ENCODE measurements around the genes SNRPD3 and GRK3.

- RRBS, 2 experiments, result no CpG with 5 or more reads among the region's 17 CpGs
Observed at GRCh38 chr22:23858278-23858719, 624 bp downstream of the SLC2A11 start.

DNA sequence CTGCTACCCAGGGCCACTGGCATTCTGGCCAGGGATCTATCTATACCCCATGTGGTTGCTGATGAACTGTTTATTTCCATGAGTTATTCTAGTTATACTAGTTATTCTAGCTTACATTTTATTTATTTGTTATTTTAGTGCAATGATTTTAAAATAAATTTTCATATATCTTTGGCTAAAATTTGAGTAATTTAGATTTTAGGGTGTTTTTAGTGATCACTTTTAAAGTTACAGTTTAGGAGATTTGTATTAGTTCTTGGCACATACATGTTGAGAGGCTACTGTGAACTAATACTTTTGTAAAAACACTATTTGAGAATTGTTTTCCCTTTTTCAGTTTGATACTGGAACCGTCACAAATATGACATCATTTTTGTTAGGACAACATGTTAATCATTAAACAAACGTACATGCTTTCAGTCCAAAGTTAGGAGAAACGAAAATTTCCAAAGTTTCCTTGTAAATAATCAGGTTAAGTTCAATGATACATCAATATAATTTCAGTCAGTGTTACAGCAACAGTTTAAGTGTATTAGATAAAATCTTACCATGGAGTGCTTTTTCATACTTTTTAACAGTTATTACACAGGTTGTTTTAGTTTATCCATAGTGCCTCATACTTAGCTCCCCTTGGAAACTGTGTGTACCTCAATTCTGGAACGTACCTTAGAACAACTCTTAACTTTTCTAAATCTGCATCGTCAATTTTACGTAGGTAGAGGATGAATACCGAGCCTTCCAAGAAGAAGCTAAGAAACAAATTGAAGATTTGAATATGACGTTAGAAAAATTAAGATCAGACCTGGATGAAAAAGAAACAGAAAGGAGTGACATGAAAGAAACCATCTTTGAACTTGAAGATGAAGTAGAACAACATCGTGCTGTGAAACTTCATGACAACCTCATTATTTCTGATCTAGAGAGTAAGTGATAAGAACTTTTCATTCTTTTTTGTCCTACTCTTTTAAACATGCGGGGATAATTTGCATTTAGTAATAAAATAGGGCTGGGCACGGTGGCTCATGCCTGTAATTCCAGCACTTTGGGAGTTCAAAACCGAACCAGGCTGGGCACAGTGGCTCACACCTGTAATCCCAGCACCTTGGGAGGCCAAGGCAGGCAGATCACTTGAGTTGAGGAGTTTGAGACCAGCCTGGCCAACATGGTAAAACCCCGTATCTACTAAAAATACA, 53.3 kb downstream of the SPECC1L start:
- RRBS, 2 experiments, result no CpG with 5 or more reads among the region's 13 CpGs

GRCh38 chr22:24499546-24500126, 4.5 kb downstream of the UPB1 start:
- RRBS, 2 experiments, result no CpG with 5 or more reads among the region's 5 CpGs

DNA sequence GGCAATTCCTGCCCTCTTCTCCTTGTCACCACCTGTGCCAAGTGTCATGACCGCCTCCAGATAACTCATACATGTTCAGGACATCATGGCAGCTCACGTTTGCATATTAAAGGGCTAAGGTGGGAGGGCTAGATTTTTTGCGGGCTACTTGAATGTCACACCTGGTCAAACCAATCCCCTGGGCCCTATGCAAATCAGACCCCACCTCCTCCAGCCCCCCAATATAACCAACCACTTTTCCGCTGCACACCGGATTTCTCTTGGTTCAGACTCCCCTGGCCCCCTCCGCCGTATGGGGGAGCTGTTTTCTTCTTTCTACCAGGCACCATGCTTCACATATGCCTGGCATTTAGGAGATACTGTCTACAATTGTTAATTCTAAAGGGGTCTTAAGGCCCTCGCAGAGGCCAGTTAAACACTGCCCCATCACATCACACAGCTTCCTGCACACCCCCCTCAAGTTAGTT, 12.6 kb downstream of the UPB1 start:
- RRBS, 2 experiments, result no CpG with 5 or more reads among the region's 8 CpGs

DNA sequence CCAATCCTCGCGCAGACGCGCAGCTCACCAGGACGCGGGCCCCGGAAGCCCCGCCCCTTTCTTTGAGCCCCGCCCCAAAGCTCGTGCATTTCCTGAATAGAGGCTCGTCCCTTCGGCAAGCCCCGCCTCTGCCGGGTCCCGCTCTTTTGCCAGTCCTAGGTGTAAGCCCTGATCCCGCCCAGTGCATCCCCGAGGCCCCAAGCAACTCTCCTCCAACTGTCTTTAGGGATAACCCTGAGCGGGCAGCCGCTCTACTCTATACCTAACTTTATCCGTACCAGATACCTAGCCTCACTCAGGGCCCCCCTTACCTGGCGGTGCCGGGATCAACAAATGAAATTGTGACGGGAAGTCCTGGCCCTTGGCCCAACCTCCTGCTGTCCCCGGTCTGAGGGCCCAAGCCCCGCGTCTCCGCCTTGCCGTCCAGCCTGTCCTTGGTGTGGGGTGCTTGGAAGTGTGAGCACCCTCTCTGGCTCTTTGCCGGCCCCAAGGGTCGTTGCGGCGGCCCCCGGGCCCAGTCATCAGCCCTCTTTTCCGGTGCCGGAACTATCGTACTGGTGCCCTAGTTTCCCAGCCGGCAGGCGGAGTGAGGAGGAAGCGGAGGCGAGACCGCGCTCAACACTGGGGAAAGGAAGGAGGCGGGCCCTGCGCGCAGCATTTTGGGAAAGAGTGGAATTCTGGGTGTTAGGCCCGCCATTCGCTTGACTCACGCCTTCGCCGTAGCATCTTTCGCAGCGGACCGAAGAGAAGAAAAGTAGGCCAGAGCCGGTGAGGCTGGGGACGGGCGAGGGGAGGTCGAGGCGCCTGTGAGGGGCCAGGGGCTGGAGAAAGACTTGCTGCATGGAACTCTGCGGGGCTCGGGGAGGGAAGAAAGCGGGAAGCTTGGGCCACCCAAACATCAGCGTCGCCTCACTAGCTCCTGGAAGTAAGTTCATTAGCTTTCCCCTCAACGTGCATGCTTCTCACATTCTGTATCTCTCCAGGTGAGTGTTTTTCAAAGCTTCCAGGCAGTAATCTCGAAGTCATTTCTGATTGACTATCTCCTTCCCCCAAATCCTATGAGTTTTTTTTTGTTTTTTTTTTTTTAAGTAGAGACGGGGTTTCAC, at the start of gene SNRPD3:
Gene SNRPD3 (plus strand): TSS at position 696 of the 1,106 bp plus-strand sequence.
- RRBS, 2 experiments, result 1 to 5% methylated on average over 20 of the region's 66 CpGs

GRCh38 chr22:25007698-25007951, 55.1 kb downstream of the KIAA1671 start:
- RRBS, 2 experiments, result no CpG with 5 or more reads among the region's 3 CpGs

- RRBS, 2 experiments, result no CpG with 5 or more reads among the region's 2 CpGs
Observed at GRCh38 chr22:25013876-25014103, 61.3 kb downstream of the KIAA1671 start.

GRCh38 chr22:25070705-25071303, 118.3 kb downstream of the KIAA1671 start:
- RRBS, 2 experiments, result no CpG with 5 or more reads among the region's 2 CpGs

GRCh38 chr22:25112812-25113943, 86.5 kb upstream of the CRYBB3 start:
- RRBS, 2 experiments, result no CpG with 5 or more reads among the region's 21 CpGs

- RRBS, 2 experiments, result no CpG with 5 or more reads among the region's 19 CpGs
Observed at GRCh38 chr22:25448470-25449224, 115.8 kb upstream of the GRK3 start.

DNA sequence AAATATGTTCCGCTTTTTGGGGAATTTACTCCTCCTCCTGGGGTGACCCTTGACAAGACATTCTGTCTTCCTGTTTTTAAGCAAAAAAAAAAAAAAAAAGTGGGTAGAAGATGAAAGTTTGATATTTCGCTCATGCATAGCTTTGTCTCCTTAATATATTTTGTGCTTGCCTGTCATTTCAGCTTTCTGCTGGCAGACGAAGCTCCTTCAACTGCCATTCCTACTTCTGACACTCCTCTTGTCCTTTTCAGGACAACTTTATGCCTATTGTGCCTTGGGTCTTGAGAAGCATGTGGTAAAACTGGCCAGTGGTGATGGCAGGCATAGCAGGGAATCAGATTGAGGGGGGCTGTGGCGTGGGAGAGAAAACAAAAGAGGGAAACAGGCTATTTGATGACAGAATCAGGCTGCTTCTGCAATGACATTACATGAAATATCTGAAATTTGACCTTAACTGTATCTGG, 1.3 kb upstream of the GRK3 start:
- RRBS, 2 experiments, result no CpG with 5 or more reads among the region's 4 CpGs

DNA sequence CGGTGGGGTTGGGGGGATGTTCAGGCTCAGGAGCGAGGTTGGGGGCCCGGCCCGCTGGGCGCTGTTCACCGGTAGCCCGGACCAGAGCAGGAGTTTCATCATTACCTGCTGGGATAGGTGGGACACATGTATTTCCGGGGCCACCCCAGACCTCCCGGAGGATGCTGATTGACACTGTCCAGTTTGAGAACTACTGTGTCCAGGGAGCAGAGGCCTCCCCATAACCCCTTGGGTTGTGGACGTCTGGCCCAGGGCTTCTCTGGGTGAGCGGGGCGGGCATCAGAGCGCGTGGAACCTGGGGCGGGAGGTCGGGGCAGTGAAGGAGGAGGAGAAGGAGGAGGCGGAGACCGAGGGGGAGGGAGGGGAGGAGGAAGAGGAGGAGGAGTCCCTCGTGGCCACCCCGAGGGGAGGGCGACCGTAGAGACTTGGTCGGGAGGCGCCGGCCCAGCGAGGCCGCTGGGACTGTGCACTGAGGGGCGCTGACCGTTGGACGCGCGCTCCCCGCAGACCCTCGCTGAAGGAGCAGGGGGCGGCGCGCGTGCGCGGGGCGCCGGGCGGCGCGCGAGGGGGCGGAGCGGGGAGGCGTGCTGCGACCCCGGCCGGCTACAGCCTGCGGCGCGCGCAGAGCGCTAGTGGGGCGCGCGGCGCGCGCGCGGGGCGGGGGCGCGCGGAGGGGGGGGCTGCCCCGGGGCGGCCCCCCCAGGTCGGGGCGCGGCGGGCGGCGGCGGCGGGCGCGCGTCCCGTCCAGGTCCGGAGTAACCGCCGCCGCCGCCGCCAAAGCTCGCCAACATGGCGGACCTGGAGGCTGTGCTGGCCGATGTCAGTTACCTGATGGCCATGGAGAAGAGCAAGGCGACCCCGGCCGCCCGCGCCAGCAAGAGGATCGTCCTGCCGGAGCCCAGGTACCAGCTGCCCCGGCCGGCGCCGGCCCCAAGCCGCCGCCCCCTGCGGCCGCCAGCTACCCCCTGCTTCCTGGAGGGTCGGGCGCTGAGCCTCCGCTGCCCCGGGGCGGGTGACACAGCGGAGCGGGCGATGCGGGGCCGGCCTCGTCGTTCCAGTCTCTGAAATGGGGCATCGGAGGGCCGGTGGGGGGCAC, at the start of gene GRK3:
Gene GRK3 (plus strand): TSS at position 424 of the 1,096 bp plus-strand sequence.
- RRBS, 2 experiments, result under 1 to 6% methylated on average over 46 to 61 of the region's 121 CpGs

- RRBS, 2 experiments, result no CpG with 5 or more reads among the region's 1 CpG
Observed at GRCh38 chr22:25697835-25698327, 44.1 kb upstream of the MYO18B start.

DNA sequence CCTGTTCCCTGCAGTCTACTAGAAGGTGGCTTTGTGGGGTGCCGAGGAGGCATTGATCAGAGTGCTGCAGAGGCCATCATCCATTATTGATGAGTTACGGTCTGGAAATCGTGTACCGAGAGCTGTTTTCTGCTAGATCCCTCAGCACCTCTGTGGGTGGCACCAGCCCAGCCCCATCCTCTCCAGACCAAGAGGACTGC, 131.1 kb downstream of the MYO18B start:
- RRBS, 2 experiments, result no CpG with 5 or more reads among the region's 4 CpGs

DNA sequence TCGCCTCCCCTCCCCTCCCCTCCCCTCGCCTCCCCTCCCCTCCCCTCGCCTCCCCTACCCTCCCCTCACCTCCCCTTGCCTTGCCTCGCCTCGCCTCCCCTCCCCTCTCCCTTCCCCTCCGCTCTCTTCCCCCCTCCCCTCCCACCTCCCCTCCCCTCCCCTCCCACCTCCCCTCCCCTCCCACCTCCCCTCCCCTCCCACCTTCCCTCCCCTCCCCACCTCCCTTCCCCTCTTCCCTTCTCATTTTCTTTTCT, 203.8 kb downstream of the MYO18B start:
- RRBS, 2 experiments, result no CpG with 5 or more reads among the region's 6 CpGs

- RRBS, 2 experiments, result no CpG with 5 or more reads among the region's 8 CpGs
Observed at GRCh38 chr22:25987889-25988276, 181.4 kb upstream of the SEZ6L start.

DNA sequence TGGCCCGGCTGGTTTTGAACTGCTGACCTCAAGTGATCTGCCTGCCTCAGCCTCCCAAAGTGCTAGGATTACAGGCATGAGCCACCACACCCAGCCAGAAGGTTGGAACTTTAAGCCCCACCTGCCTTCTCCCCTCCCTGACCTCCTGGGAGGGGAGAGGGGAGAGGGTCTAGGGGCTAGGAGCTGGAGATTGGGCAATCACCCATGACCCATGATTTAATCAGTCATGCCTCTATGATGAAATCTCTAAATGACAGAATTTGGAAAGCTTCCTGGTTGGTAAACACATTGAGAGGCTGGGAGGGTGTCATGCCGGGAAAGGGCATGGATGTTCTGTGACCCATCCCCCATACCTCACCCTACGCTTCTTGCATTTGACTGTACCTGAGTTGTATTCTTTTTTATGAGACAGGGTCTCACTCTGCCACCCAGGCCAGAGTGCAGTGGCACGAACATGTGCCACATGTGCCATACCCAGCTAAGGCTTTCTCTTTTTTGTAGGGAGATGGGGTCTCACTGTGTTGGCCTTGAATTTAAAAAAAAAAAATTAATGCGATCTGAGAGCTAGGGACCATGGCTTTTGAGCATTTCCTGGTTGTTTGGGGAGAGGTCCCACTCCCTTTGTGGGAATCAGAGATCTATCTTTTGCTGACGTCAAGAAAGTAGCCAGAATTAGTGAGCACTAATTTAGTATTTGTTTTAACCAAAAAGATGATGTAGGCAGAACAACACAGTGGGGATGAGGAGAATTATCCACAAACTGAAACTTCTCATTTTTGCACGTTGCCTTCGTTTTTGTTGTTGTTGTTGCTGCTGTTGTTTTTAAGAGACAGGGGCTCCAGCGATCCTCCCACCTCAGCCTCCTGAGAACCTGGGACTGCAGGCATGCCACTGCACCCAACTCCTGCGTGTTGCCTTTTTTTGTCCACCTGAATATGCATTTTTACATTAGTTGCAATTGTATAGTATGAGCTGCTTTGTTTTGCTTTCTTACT, 17.4 kb upstream of the TFIP11 start:
- RRBS, 2 experiments, result no CpG with 5 or more reads among the region's 10 CpGs

DNA sequence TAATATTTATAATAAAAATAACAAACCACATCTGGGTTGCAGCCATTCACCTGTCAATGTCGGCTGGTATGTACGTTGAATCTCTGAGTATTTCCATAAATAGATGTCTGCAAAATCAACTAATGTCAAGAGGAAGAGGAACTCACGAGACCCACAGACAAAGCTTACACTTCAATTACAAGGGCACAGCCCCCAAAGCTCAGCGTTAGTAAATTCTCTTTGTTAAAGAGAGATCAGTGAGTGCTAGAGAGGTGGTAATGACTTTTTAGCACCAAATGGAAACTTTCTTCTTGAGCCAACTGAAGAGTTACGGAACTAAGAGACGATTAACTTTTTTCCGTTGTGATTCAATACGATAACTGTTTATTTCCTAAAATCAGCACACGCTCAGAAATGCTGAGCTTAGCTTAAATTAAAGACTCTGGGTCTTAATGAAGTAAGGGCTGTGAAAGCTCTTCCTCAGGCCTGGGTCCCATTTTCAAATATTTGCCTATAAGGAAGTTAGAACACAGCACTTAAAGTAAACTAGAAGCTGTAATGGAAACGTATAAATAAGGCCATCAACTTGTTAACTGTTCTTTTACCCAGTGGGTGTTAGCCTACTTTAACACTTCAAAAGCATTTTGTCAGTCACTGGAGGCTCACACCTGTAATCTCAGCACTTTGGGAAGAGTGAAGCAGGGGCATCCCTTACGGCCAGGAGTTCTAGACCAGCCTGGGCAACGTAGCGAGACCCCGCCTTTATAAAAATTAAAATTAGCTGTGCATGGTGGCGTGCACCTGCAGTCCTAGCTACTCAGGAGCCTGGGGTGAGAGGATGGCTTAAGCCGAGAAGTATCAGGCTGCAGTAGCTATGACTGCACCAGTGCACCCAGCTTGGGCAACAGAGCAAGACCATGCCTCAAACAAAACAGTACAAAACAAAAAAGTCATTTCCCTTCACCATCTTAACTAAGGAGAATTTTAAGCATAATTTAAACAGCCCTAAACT, 22.9 kb upstream of the TFIP11 start:
- RRBS, 2 experiments, result no CpG with 5 or more reads among the region's 16 CpGs

- RRBS, 2 experiments, result no CpG with 5 or more reads among the region's 16 CpGs
Observed at GRCh38 chr22:26559769-26560579, 30.0 kb downstream of the TPST2 start.

Data from Panc1 (cell line).